K562 (cell line): ENCODE data around the genes NDUFS7, ADAMTSL5 and MBD3.

- RAMPAGE, long total RNA, result no peak
- RRBS, result 4% methylated on average over 17 of the region's 71 CpGs
PRO-cap:
- standard, result bidirectional peak, plus-strand start at chr19:1261133, minus-strand start at chr19:1260821
- CoPRO, capped RNA only, 2 experiments, result peak in 2 of 2 experiments; most common plus-strand start chr19:1261133 (in 2); most common minus-strand start chr19:1260824 (in 2)
- CoPRO, capped and uncapped RNA, 2 experiments, result peak in 2 of 2 experiments; most common plus-strand start chr19:1261133 (in 2)
- CoPRO, uncapped RNA only, 2 experiments, result no peak in any of the 2 experiments
CAGE:
- cytosol, long polyA plus RNA, result no peak
- long polyA plus RNA, result no peak
- nucleolus, long total RNA, result no peak
- nucleus, long polyA plus RNA, result no peak
Measured at GRCh38 chr19:1260666-1261246, 8.4 kb upstream of the CIRBP start.

GRCh38 chr19:1263170-1263608 lies 5.9 kb upstream of the CIRBP start:
- RAMPAGE, long total RNA, result no peak
- RRBS, result no CpG with 5 or more reads among the region's 6 CpGs
PRO-cap:
- standard, result no peak
- CoPRO, capped RNA only, 2 experiments, result no peak in any of the 2 experiments
- CoPRO, capped and uncapped RNA, 2 experiments, result no peak in any of the 2 experiments
- CoPRO, uncapped RNA only, 2 experiments, result no peak in any of the 2 experiments
CAGE:
- cytosol, long polyA plus RNA, result no peak
- long polyA plus RNA, result no peak
- nucleolus, long total RNA, result no peak
- nucleus, long polyA plus RNA, result no peak

DNA sequence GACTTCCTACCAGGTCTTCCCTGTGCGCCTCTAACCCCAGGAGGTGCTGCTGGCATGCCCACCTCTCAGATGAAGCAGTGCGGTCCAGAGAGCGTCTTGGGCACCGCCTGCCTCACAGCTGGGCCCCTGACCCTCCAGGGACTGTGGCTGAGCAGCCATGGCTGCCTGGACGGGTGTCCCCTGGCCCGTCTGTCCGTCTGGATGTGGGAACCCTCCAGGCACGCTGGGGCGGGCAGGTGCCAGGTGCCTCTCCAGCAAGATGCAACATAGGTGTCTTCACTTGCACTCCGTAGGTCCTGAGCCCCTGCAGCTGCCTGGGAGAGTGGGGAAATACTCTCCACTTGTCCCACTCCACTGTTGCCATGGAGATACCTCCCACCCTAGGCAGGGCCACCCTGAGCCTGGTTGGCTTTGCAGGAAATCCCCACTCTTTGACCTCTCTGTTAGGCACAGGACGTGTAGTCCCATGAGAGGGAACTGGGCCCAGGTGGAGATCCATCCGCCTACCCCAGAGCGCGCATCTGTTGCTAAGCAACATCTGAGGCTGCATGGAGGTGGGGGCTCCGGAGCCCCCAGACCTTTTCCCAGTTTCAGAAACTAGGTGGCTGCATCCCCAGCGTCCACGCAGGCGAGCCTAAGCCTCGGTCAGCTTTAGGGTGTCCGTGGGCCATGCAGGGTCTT lies 4.5 kb upstream of the CIRBP start:
- RAMPAGE, long total RNA, result no peak
- RRBS, result no CpG with 5 or more reads among the region's 20 CpGs
PRO-cap:
- standard, result no peak
- CoPRO, capped RNA only, 2 experiments, result no peak in any of the 2 experiments
- CoPRO, capped and uncapped RNA, 2 experiments, result no peak in any of the 2 experiments
- CoPRO, uncapped RNA only, 2 experiments, result no peak in any of the 2 experiments
CAGE:
- cytosol, long polyA plus RNA, result no peak
- long polyA plus RNA, result no peak
- nucleolus, long total RNA, result no peak
- nucleus, long polyA plus RNA, result no peak

DNA sequence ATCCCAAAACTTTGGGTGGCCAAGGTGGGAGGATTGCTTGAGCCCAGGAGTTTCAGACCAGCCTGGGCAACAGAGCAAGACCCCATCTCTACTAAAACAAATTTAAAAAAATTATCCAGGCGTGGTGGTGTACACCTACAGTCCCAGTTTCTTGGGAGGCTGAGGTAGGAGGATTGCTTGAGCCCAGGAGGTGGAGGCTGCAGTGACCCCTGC lies 1.3 kb downstream of the CIRBP start:
- RAMPAGE, long total RNA, result no peak
- RRBS, result no CpG with 5 or more reads among the region's 1 CpG
PRO-cap:
- standard, result no peak
- CoPRO, capped RNA only, 2 experiments, result no peak in any of the 2 experiments
- CoPRO, capped and uncapped RNA, 2 experiments, result no peak in any of the 2 experiments
- CoPRO, uncapped RNA only, 2 experiments, result no peak in any of the 2 experiments
CAGE:
- cytosol, long polyA plus RNA, result no peak
- long polyA plus RNA, result no peak
- nucleolus, long total RNA, result no peak
- nucleus, long polyA plus RNA, result no peak

DNA sequence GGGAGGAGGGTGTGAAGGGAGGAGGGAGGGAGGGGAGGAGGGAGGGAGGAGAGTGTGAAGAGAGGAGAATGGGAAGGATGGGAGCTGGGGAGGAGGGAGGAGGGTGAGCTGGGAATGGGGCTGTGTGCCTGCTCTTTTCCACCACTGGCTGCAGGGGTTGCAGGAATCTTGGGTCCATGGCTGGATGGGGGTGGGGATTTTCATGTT lies 3.1 kb upstream of the EFNA2 start:
- RAMPAGE, long total RNA, result no peak
PRO-cap:
- standard, result no peak
- CoPRO, capped RNA only, 2 experiments, result no peak in any of the 2 experiments
- CoPRO, capped and uncapped RNA, 2 experiments, result no peak in any of the 2 experiments
- CoPRO, uncapped RNA only, 2 experiments, result no peak in any of the 2 experiments
CAGE:
- cytosol, long polyA plus RNA, result no peak
- long polyA plus RNA, result no peak
- nucleolus, long total RNA, result no peak
- nucleus, long polyA plus RNA, result no peak

- RAMPAGE, long total RNA, result no peak
- RRBS, result no CpG with 5 or more reads among the region's 20 CpGs
PRO-cap:
- standard, result no peak
- CoPRO, capped RNA only, 2 experiments, result no peak in any of the 2 experiments
- CoPRO, capped and uncapped RNA, 2 experiments, result no peak in any of the 2 experiments
- CoPRO, uncapped RNA only, 2 experiments, result no peak in any of the 2 experiments
CAGE:
- cytosol, long polyA plus RNA, result no peak
- long polyA plus RNA, result no peak
- nucleolus, long total RNA, result no peak
- nucleus, long polyA plus RNA, result no peak
Measured at GRCh38 chr19:1290860-1291431, 5.3 kb downstream of the EFNA2 start.

DNA sequence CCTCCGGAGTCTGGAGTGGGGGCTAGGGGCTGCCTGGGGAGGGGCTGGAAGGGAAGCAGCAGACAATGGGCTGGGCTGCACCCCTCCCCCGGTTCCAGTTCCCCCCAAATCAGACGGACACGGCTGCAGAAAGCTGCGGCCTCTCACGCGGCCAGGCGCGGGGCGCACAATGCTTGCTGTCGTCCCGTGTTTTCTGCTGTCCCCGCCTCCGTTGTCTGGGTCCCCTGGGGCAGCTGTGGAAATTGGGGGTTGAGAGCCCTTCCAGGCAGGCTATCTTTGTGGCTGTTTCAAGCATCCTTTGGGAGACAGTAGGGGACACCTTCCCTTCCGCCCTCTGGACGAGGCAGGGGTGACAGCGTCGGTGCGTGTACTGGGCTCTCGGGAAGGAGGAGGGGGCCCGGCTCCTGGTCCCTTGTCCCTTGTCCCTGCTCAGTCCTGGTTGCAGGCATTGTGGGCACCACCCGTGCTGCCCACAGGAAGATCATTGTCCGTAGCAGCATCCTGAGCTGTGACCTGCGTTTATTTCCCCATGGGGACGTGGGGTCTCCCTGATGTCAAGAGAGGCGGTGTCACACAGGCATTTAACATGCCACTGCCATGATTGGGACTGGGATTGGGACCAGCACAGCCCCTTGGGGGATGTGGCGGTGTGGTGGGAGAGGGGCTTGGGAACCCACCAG lies 23.1 kb upstream of the PWWP3A start:
- RAMPAGE, long total RNA, result no peak
- RRBS, result 37% methylated on average over 2 of the region's 27 CpGs
PRO-cap:
- standard, result no peak
- CoPRO, capped RNA only, 2 experiments, result no peak in any of the 2 experiments
- CoPRO, capped and uncapped RNA, 2 experiments, result no peak in any of the 2 experiments
- CoPRO, uncapped RNA only, 2 experiments, result no peak in any of the 2 experiments
CAGE:
- cytosol, long polyA plus RNA, result no peak
- long polyA plus RNA, result no peak
- nucleolus, long total RNA, result no peak
- nucleus, long polyA plus RNA, result no peak

GRCh38 chr19:1361952-1362476 lies 7.3 kb downstream of the PWWP3A start:
- RAMPAGE, long total RNA, result no peak
- RRBS, result 97% methylated on average over 8 of the region's 24 CpGs
PRO-cap:
- standard, result no peak
- CoPRO, capped RNA only, 2 experiments, result no peak in any of the 2 experiments
- CoPRO, capped and uncapped RNA, 2 experiments, result no peak in any of the 2 experiments
- CoPRO, uncapped RNA only, 2 experiments, result peak in 1 of 2 experiments; most common plus-strand start chr19:1362231 (in 1)
CAGE:
- cytosol, long polyA plus RNA, result no peak
- long polyA plus RNA, result no peak
- nucleolus, long total RNA, result no peak
- nucleus, long polyA plus RNA, result no peak

DNA sequence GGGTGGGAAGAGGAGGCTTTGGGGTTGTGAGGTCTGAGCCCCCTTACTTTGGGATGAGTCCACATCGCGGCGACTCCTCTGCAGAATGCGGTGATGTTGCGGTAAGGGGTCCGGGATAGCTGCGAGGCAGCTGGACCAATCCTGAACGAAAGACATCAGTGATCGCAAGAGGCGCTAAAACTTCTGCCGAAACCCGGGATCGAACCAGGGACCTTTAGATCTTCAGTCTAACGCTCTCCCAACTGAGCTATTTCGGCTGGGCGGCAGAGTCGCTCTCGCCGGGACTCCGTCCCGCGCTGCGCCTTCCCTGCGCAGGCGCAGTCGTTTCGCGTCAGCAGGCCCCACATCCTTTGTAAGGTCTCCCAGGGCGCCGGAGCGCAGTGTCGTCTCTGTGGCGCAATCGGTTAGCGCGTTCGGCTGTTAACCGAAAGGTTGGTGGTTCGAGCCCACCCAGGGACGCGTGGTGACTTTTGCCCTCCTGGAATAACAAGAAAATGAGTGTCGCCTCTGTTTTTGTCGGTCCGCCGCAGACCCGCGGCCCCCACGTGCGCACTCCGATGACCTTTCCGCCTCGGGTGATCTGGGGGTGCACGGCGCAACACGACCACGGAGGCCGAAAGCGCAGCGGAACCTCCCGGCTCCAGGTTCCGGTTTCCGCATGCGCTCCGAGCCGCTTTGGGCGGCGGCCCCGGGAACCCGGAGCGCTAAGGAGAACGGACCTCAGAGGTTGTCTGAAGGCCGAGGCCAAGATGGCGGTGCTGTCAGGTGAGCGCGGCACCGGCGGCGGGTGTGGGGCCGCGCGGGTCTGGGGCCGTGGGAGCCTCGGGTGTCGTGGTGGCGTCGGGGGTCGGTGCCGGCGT lies at the start of gene NDUFS7:
NDUFS7 (plus strand) TSS at position 730 of the 860 bp plus-strand sequence.
- RAMPAGE, long total RNA, result start-site peak on the plus strand centred at position 724 of the sequence, 40 bp wide, 3,710 and 1,016 reads in 2 replicates
- RRBS, result 2% methylated on average over 45 of the region's 89 CpGs
PRO-cap:
- standard, result bidirectional peak, plus-strand start at position 249 of the sequence, minus-strand start at position 89 of the sequence; bidirectional peak, plus-strand start at position 380 of the sequence, minus-strand start at position 396 of the sequence; bidirectional peak, plus-strand start at position 730 of the sequence, minus-strand start at position 621 of the sequence
- CoPRO, capped RNA only, 2 experiments, result peak in 2 of 2 experiments; most common plus-strand start position 741 of the sequence (in 2); most common minus-strand start position 300 of the sequence (in 1)
- CoPRO, capped and uncapped RNA, 2 experiments, result peak in 2 of 2 experiments; most common plus-strand start position 730 of the sequence (in 2); most common minus-strand start position 262 of the sequence (in 1)
- CoPRO, uncapped RNA only, 2 experiments, result peak in 2 of 2 experiments; most common plus-strand start position 380 of the sequence (in 2); most common minus-strand start position 103 of the sequence (in 1)
CAGE:
- cytosol, long polyA plus RNA, result start-site peak on the plus strand centred at position 724 of the sequence, 36 bp wide, 16,976 and 14,139 reads in 2 replicates
- long polyA plus RNA, result start-site peak on the plus strand centred at position 724 of the sequence, 36 bp wide, 9,771 and 8,615 reads in 2 replicates
- nucleolus, long total RNA, result no peak
- nucleus, long polyA plus RNA, result start-site peak on the plus strand centred at position 727 of the sequence, 42 bp wide, 7,235 and 11,315 reads in 2 replicates

- RAMPAGE, long total RNA, result no peak
- RRBS, result 81% methylated on average over 19 of the region's 40 CpGs
PRO-cap:
- standard, result no peak
- CoPRO, capped RNA only, 2 experiments, result no peak in any of the 2 experiments
- CoPRO, capped and uncapped RNA, 2 experiments, result no peak in any of the 2 experiments
- CoPRO, uncapped RNA only, 2 experiments, result peak in 1 of 2 experiments; most common plus-strand start chr19:1397076 (in 1); most common minus-strand start chr19:1396953 (in 1)
CAGE:
- cytosol, long polyA plus RNA, result no peak
- long polyA plus RNA, result no peak
- nucleolus, long total RNA, result no peak
- nucleus, long polyA plus RNA, result no peak
Measured at GRCh38 chr19:1396839-1397692, 4.3 kb downstream of the GAMT start.

- RAMPAGE, long total RNA, result no peak
- RRBS, result 10% methylated on average over 1 of the region's 25 CpGs
PRO-cap:
- standard, result bidirectional peak, plus-strand start at chr19:1438405, minus-strand start at chr19:1438257
- CoPRO, capped RNA only, 2 experiments, result peak in 2 of 2 experiments; most common minus-strand start chr19:1438257 (in 2)
- CoPRO, capped and uncapped RNA, 2 experiments, result peak in 2 of 2 experiments; most common minus-strand start chr19:1438232 (in 1)
- CoPRO, uncapped RNA only, 2 experiments, result peak in 1 of 2 experiments; most common plus-strand start chr19:1438154 (in 1)
CAGE:
- cytosol, long polyA plus RNA, result no peak
- long polyA plus RNA, result no peak
- nucleolus, long total RNA, result no peak
- nucleus, long polyA plus RNA, result no peak
Measured at GRCh38 chr19:1437881-1438317, 297 bp upstream of the RPS15 start.

DNA sequence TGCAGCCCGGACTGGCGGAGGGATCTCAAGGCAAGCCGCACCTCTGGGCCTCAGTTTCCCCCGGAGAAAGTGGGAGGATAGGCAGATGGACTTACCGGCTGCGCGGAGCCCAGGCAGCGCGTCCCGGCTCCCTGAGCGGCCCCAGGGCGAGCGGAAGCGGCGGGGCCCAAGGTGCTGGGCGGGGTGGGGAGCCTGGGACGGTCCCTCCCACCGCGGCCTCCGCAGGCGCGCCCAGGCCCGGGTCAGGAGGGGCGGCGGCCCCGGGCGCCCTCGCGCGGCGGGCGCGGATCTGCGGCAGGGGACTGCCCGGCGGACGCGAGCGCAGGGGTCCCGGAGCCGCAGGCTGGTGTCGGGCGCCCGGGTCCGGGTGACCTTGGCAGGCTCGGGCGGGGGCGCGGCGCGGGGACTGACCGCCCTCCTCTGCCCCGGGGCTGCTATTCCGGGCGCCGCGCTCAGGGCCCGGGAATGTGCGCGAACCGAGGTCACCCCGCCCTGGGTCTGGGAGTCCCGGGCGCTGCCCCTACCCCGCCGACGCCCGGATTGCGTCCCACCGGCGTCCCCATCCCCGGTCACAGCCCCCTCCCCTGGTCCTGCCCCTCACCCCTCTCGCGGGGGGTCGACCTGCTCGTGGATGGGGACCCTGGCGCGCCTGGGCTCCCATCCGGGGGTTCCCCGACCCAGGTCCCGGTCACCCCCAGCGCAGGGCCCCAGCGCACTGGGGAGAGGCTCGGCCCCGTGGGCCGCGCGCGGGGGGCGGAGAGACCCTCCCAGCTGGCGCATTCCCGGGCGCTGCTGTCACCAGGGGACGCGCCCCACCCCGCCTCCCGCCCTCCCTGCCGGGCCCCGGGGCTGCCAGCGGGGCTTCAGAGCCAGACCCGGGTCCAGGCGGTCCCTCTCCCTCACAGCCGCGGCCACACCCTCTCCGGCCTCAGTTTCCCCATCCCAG lies at the start of gene ADAMTSL5:
ADAMTSL5 (minus strand) TSS at position 152 of the 946 bp plus-strand sequence.
- RAMPAGE, long total RNA, result no peak
- RRBS, result 3% methylated on average over 46 of the region's 105 CpGs
PRO-cap:
- standard, result bidirectional peak, plus-strand start at position 284 of the sequence, minus-strand start at position 133 of the sequence
- CoPRO, capped RNA only, 2 experiments, result peak in 2 of 2 experiments; most common plus-strand start position 288 of the sequence (in 2); most common minus-strand start position 133 of the sequence (in 1)
- CoPRO, capped and uncapped RNA, 2 experiments, result peak in 2 of 2 experiments; most common plus-strand start position 245 of the sequence (in 1); most common minus-strand start position 133 of the sequence (in 2)
- CoPRO, uncapped RNA only, 2 experiments, result no peak in any of the 2 experiments
CAGE:
- cytosol, long polyA plus RNA, result start-site peak on the minus strand centred at position 150 of the sequence, 17 bp wide, 51 and 25 reads in 2 replicates
- long polyA plus RNA, result no peak
- nucleolus, long total RNA, result no peak
- nucleus, long polyA plus RNA, result no peak

GRCh38 chr19:1547376-1547757 lies 20.8 kb downstream of the MEX3D start:
- RAMPAGE, long total RNA, result no peak
- RRBS, result no CpG with 5 or more reads among the region's 12 CpGs
PRO-cap:
- standard, result unidirectional peak, minus-strand start at chr19:1547541
- CoPRO, capped RNA only, 2 experiments, result peak in 2 of 2 experiments; most common minus-strand start chr19:1547541 (in 2)
- CoPRO, capped and uncapped RNA, 2 experiments, result no peak in any of the 2 experiments
- CoPRO, uncapped RNA only, 2 experiments, result no peak in any of the 2 experiments
CAGE:
- cytosol, long polyA plus RNA, result no peak
- long polyA plus RNA, result no peak
- nucleolus, long total RNA, result no peak
- nucleus, long polyA plus RNA, result no peak

DNA sequence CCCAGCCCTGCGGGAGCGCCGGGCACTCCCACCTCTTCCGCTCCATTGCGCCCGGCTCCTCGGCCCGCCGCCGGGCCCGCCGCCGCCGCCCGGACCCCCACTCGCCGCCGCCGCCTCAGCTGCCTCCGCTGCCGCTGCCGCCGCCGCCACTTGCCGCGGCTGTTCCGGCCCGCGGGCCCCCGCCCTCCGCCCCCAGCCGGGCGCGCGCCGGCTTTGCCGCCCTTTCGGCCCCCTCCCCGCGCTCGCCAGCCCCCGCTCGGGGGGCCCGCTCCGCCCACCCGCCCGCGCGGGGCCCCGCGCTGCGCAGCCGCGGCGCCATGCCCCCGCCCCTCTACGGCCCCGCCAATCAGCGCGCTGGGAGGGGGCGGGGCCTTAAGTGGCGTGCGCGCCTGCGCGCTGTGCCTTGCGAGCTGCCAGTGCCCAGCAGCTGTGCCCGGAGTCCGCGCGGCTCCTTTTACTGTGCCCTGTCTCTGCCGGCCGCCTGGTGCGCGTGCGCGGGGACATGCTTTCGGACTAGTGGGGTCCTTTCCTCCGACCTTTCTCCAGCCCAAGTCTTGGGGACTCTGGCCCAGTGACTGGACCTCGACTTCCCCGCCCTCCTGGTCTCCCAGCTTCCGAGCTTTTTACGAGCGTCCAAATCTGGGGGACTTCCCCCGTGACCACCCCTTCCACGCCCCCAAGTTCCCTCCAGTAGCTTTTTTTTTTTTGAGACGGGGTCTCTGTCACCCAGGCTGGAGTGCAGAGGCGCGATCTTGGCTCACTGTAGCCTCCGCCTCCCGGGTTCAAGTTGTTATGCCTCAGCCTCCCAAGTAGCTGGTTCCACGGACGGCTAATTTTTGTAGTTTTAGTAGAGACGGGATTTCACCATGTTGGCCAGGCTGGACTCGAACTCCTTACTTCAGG lies at the start of gene MBD3:
MBD3 (minus strand) TSS at position 280 of the 903 bp plus-strand sequence.
- RAMPAGE, long total RNA, result no peak
- RRBS, result 2% methylated on average over 23 of the region's 95 CpGs
PRO-cap:
- standard, result bidirectional peak, plus-strand start at position 416 of the sequence, minus-strand start at position 152 of the sequence
- CoPRO, capped RNA only, 2 experiments, result peak in 2 of 2 experiments; most common plus-strand start position 399 of the sequence (in 2); most common minus-strand start position 166 of the sequence (in 2)
- CoPRO, capped and uncapped RNA, 2 experiments, result peak in 2 of 2 experiments; most common plus-strand start position 399 of the sequence (in 1); most common minus-strand start position 166 of the sequence (in 2)
- CoPRO, uncapped RNA only, 2 experiments, result peak in 1 of 2 experiments; most common plus-strand start position 424 of the sequence (in 1); most common minus-strand start position 418 of the sequence (in 1)
CAGE:
- cytosol, long polyA plus RNA, result no peak
- long polyA plus RNA, result no peak
- nucleolus, long total RNA, result no peak
- nucleus, long polyA plus RNA, result no peak

DNA sequence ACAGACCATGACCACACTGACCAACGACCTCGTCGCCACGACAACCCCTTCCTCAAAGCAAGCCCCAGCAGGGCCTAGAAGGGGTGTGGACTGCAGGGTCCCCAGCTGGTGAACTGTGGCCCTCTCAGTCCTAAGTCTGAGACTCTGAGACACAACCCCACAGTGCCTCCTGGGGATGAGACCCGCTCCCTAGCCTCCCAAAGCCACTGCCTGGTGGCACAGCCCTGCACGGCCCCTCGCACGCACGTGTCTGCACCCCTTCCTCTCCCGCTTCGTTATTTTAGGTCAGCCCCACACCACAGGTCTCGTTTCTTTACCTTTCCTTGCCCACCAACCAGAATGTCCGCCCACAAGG lies 2.4 kb downstream of the UQCR11 start:
- RAMPAGE, long total RNA, result no peak
- RRBS, result no CpG with 5 or more reads among the region's 13 CpGs
PRO-cap:
- standard, result no peak
- CoPRO, capped RNA only, 2 experiments, result no peak in any of the 2 experiments
- CoPRO, capped and uncapped RNA, 2 experiments, result no peak in any of the 2 experiments
- CoPRO, uncapped RNA only, 2 experiments, result no peak in any of the 2 experiments
CAGE:
- cytosol, long polyA plus RNA, result no peak
- long polyA plus RNA, result no peak
- nucleolus, long total RNA, result no peak
- nucleus, long polyA plus RNA, result no peak

DNA sequence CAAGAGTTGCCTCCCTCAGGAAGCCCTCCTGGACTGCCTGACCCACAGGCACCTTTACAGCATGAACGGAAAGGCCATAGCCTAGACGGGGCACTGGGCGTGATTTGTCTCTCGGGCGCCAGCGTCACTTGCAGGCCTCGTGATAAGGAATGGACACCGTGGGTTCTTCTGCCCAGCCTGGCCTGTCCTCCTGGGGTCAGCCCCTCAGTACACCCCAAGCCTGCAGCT lies 911 bp upstream of the UQCR11 start:
- RAMPAGE, long total RNA, result no peak
- RRBS, result no CpG with 5 or more reads among the region's 8 CpGs
PRO-cap:
- standard, result no peak
- CoPRO, capped RNA only, 2 experiments, result no peak in any of the 2 experiments
- CoPRO, capped and uncapped RNA, 2 experiments, result no peak in any of the 2 experiments
- CoPRO, uncapped RNA only, 2 experiments, result no peak in any of the 2 experiments
CAGE:
- cytosol, long polyA plus RNA, result no peak
- long polyA plus RNA, result no peak
- nucleolus, long total RNA, result no peak
- nucleus, long polyA plus RNA, result no peak

DNA sequence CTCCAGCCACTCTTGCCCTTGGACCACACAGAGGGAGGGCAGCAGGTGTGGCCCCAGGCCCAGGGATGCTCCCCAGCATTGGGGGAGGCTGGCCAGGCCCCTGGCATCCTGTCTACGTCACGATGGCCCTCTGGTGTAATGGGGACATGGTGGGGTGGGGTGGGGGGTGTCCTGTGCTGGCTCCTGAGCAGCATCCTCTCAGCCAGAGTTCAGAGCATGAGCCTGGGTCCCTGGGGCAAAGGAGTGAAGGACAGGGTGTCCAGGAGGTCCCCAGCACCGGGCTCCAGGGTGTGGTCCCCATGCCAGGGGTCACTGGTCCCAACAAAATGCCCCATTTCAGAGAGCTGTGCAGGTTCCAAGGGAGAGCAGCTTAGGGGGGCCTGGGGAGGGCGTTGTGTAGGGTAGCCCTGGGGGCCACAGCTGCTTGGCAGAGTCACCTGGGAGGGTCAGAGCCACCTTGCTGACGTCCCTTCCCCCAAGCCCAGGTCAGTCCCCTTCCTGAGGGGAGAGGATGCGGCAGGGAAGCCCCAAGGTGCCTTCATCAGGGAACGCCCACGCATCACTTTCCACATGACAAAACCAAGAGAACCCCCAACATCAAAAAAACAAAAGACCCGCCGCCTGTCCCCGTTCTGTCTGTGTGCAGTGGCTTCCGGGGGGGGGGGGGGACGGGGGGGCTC lies 5.1 kb upstream of the UQCR11 start:
- RAMPAGE, long total RNA, result no peak
- RRBS, result no CpG with 5 or more reads among the region's 13 CpGs
PRO-cap:
- standard, result no peak
- CoPRO, capped RNA only, 2 experiments, result no peak in any of the 2 experiments
- CoPRO, capped and uncapped RNA, 2 experiments, result no peak in any of the 2 experiments
- CoPRO, uncapped RNA only, 2 experiments, result no peak in any of the 2 experiments
CAGE:
- cytosol, long polyA plus RNA, result no peak
- long polyA plus RNA, result no peak
- nucleolus, long total RNA, result no peak
- nucleus, long polyA plus RNA, result no peak

DNA sequence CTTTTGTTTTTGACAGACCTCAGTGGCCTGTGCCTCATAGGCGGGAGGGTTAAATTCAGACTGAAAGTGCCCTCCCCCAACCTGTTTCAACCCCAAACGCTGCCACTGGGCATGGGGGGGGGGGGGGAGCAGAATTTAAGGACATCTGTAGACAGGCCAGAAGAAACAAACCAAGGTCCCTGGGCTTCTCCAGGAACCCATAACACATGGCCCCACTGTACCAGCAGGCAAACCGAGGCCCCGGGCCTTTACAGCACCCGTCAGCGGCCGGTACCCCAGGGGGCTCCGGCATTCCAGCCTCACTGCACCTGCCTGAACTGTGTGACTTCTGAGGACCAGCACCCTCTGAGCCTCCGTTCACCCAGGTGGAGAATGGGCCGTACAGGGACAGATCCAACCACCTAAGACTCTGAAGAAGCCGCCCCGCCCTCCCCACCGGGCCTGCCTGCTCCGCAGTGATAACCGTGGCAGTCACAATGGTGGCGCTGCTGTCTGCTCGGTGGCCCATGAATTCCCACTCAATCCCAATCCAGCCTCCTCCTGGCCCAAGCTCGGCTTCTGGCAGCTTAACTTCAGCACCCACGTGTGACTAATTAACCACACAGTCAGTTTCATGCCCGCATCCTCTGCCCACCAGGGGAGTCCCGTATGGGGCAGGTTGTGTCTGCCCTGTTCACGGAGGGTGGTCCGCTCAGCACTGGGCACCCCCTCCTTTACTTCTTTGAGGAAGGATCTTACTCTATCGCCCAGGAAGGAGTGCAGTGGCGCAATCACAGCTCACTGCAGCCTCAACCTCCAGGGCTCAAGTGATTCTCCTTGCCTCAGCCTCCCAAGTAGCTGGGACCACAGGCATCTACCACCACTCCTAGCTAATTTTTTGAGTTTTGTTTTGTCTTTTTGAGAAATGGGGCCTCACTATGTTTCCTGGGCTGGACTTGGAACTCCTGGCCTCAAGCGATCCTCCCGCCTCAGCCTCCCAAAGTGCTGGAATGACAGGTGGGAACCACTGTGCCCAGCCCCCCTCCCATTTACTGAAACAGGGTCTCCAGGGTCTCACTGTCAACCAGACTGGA lies 3.4 kb downstream of the TCF3 start:
- RAMPAGE, long total RNA, result no peak
- RRBS, result no CpG with 5 or more reads among the region's 27 CpGs
PRO-cap:
- standard, result no peak
- CoPRO, capped RNA only, 2 experiments, result no peak in any of the 2 experiments
- CoPRO, capped and uncapped RNA, 2 experiments, result no peak in any of the 2 experiments
- CoPRO, uncapped RNA only, 2 experiments, result peak in 1 of 2 experiments; most common minus-strand start position 201 of the sequence (in 1)
CAGE:
- cytosol, long polyA plus RNA, result no peak
- long polyA plus RNA, result no peak
- nucleolus, long total RNA, result no peak
- nucleus, long polyA plus RNA, result no peak